H4 (cell line): ENCODE data around the gene KAT2B.

- RAMPAGE, long total RNA, result no peak
Measured at GRCh38 chr3:16103283-16103867, 71.1 kb upstream of the GALNT15 start.

DNA sequence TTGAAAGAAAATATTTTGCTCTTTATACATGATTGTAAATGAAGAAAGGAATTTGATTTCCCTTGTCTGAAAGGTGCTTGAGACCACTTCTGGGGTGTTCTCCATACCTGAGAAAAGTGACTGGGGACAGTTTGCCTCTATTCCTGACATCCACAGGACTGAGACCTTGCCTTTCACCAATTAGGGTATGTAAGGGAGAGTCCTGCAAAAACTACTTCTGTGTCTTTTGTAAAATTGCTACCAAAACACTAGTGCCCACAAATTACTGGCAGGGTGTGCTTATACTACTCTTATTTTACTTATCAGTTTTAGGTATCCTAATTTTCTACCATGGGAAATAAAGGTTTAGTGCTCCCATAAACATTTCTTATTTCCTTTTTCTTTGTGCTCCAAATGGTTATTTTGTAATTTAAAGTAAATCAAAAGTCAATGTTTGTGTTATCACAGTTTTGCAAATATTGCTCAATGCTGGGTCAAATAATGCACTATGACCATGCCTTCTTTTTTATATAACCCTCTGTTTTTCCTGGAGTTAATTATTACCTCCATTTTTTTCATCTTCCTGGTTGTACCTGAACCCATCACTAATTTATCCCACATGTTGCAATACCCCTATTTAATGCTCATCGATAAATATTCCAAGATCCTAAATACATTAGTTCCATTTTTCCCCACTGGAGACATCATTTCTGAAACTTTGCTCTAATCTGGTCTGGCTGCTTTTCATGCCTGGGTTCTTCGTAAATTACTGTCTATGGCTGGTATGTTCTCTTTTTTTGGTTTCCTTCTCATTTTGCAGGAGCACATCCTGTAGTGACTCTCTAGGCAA, 66.2 kb downstream of the OXNAD1 start:
- RAMPAGE, long total RNA, result no peak

DNA sequence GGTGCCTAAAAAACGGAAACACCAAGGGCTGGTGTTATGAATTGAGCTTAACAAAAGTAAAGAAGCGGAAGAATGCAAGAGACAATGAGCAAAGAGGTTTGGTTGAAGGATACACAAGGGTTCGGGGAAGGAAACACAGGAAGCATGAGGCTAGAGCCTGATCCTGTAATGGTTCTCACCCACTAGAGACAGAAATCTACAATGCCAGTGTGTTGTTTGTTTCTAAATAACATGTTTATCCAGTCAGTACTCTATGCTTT, 50.7 kb downstream of the RFTN1 start:
- RAMPAGE, long total RNA, result no peak

DNA sequence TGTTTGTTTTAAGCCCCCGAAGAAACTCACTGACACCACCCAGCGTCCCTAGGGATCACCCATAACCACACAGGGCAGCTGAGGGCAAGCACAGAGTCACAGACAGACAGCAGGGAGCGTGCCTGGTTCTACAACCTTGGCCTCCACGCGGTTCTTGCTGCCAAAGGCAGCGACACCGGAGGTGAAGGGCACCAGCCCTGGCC, 1.2 kb downstream of the RFTN1 start:
- RAMPAGE, long total RNA, result no peak

DNA sequence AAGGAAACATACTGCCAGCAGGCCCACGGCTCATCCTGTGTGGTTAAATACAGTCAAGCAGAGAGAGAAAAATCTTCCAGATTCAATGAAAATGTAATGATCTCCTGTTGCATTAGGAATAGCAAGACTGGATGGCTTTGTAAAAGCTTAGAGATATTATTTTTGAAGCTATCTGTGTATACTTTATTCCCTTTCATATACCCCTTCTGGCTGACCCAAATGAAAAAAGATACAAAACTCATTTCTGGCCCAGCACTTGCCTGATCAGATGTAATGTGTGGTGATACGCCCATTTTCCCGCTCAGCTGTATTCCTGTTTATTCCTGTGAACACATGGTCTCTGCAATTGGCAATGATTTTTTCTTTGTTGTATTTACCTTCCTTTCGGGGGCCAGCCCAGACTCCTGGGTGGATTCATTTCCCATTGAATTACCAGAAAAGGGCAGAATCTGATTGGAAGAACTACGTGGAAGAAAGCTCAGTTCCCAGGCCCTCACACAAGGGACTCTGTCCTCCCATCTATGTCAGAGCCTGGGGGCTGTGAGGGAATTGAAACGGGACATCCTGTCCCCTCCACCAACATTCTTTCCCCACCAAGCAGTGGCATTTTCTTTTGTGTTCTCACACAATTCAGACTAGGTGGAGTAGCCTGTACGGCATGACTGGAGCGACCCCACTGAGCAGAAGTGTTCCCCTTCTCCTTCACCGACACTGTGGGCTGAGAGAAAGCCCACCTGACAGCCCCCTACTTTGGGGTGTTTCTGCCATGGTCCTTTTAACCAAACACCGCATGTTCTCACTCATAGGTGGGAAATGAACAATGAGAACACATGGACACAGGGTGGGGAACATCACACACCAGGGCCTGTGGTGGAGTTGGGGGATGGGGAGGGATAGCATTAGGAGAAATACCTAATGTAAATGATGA, 31.9 kb upstream of the RFTN1 start:
- RAMPAGE, long total RNA, result no peak

- RAMPAGE, long total RNA, result no peak
Measured at GRCh38 chr3:16769974-16770405, 114.8 kb upstream of the PLCL2 start.

- RAMPAGE, long total RNA, result no peak
Measured at GRCh38 chr3:16834685-16835132, 50.0 kb upstream of the PLCL2 start.

- RAMPAGE, long total RNA, result no peak
Measured at GRCh38 chr3:16884003-16884599, 654 bp upstream of the PLCL2 start.

DNA sequence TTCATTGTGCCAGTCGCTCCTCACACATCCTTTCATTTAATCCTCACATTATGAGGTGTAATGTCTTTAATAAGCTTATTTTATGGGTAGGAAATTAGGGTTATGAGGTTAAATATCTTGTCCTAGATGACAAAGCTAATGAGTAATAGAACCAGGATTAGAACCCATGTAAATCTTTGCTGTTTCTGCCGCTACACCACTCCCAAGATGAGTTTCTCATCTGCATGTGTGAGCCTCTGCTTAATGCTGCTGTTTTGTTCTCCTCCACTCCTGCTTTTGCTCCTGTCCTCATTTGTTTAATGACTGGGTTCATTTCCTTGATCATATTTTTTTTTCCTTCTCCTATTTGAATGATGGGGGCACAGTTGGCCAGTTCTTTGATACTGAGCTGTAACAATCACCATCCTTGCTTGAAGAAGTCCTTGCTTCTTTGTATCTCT, 155.9 kb downstream of the PLCL2 start:
- RAMPAGE, long total RNA, result no peak

GRCh38 chr3:17140672-17141108, 255.9 kb downstream of the PLCL2 start:
- RAMPAGE, long total RNA, result no peak

- RAMPAGE, long total RNA, result no peak
Measured at GRCh38 chr3:18420482-18421220, 4.5 kb downstream of the SATB1 start.

- RAMPAGE, long total RNA, result no peak
Measured at GRCh38 chr3:18442915-18443281, 17.8 kb upstream of the SATB1 start.

DNA sequence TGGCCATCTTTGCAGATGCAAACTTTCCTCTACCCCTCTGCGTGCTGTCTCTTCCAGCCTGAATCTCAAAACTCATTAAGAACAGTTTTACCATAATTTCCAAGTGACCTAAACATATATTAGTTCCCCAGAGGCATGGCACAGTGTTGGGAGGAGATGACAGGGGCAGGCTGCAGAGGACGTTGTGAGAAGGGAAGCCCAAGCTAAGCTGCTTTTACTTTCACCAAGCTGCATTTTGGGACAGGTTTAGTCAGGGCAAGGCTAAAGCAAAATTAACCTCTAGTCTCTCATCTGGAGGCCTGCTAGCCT, 318.6 kb upstream of the SATB1 start:
- RAMPAGE, long total RNA, result no peak

DNA sequence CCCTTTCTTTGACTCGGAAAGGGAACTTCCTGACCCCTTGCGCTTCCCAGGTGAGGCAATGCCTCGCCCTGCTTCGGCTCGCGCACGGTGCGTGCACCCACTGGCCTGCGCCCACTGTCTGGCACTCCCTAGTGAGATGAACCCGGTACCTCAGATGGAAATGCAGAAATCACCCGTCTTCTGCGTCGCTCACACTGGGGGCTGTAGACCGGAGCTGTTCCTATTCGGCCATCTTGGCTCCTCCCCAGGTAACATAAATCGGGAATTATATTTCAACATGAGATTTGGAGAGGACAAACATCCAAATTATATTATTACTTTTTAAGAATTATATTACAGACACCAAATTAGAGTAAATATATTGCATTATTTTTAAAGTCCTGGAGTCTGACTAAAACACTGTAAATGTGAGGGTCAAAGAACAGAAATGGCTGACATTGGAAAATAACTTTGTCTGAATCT, 212.0 kb upstream of the KCNH8 start:
- RAMPAGE, long total RNA, result no peak

DNA sequence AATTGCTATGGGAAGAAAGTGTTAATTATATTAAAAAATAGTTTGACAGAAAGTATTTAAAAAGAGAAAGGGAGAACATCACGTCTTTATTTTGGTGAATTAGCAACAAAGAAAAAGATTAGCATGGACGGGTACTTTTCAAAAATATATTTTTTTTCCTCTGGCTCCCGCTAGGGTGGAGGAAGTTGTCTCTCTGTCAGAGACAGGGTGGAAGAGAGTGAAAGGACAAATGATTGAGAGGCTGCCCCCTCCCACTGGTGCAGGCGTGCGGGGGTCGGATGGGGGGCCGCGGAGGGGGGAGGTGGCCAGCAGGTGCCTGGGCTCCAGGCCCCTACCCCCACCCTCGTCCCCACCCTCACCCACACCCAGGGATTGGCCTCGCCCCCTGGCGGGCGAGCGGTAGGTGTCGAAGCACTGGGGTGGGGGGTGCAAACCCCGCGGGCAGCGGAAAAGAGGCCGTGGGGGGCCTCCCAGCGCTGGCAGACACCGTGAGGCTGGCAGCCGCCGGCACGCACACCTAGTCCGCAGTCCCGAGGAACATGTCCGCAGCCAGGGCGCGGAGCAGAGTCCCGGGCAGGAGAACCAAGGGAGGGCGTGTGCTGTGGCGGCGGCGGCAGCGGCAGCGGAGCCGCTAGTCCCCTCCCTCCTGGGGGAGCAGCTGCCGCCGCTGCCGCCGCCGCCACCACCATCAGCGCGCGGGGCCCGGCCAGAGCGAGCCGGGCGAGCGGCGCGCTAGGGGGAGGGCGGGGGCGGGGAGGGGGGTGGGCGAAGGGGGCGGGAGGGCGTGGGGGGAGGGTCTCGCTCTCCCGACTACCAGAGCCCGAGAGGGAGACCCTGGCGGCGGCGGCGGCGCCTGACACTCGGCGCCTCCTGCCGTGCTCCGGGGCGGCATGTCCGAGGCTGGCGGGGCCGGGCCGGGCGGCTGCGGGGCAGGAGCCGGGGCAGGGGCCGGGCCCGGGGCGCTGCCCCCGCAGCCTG, at the start of gene KAT2B:
Gene KAT2B, plus strand, starts transcription at position 859 of the 978 bp plus-strand sequence.
- RAMPAGE, long total RNA, result no peak

- RAMPAGE, long total RNA, result no peak
Measured at GRCh38 chr3:20040566-20041157, 416 bp downstream of the KAT2B start.

GRCh38 chr3:20057070-20057941, 17.1 kb downstream of the KAT2B start:
- RAMPAGE, long total RNA, result no peak

DNA sequence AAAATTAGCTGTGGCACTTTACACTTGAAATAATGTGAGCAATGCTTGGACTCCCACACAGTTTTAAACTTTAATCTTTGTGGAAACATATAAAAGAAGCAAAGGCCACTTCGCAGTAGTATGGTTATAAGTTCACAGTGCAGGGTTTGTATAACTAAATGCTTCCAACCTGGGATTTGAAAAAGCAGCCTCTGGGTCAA, 46.9 kb upstream of the SGO1 start:
- RAMPAGE, long total RNA, result no peak

DNA sequence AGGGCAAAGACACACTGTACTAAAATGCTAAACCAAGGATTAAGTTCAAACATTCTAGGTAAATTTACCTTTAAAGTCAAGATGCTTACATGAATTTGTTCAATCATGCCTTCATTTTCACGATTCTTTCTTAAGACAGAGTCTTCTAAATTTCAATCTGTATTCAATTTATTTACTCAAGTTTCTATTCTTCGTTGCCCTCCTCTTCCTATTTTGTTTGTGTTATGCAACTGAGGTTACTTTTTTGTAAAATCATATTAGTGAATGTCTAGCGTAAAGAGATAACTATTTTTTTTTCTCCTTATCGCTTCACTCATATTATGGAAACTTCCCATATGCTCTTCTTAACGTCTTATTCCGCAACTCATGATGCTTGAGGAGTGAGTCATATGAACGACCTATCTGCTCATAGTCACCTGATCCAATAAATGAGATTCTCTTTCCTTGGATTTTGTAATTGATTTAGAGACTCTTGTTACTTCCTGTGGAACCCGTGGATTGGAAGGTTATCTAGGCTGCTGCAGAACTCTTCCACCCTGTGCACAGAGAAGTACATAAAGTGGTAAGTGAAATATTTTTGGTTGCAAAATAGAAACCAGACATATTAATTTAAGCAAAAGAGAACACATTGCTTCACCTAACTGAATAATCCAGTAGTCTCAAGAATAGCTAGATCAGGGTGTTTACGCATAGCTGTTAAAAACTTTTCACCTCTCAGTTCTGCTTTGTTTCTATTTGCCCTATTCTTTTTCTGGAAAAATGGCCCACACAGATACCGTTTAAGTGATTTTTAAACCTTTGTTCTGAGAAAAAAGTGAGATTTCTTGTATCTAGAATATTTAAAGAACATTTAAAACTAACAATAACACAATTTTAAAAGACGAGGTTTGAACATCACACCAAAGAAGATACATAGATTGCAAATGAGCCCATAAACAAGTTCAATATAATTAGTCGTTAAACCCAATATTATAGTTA, 719.3 kb upstream of the SGO1 start:
- RAMPAGE, long total RNA, result no peak

DNA sequence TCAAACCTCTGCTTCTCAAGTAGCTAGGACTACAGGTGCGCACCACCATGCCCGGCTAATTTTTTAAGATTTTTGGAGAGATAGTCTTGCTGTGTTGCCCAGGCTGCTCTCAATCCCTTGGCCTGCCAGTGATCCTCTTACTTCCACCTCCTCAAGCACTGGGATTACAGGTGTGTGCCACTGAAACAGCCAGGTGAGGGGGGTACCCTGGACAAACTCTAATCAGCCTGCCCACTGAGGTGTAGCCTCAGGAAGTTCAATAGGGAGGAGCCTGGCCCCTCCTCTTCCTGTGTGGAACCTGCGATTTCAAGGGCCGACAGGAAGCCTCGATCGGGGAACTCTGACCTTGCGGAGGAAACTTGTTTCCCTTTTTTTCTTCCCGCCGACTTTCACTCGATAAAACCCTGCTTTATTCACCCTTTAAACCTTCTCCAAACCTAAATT, 208.5 kb downstream of the ZNF385D start:
- RAMPAGE, long total RNA, result no peak